Brain (tissue), 1 donor: ENCODE results near the genes OTUD7B, ANP32E, MRPS21, GOLPH3L and CDC42SE1.

DNA sequence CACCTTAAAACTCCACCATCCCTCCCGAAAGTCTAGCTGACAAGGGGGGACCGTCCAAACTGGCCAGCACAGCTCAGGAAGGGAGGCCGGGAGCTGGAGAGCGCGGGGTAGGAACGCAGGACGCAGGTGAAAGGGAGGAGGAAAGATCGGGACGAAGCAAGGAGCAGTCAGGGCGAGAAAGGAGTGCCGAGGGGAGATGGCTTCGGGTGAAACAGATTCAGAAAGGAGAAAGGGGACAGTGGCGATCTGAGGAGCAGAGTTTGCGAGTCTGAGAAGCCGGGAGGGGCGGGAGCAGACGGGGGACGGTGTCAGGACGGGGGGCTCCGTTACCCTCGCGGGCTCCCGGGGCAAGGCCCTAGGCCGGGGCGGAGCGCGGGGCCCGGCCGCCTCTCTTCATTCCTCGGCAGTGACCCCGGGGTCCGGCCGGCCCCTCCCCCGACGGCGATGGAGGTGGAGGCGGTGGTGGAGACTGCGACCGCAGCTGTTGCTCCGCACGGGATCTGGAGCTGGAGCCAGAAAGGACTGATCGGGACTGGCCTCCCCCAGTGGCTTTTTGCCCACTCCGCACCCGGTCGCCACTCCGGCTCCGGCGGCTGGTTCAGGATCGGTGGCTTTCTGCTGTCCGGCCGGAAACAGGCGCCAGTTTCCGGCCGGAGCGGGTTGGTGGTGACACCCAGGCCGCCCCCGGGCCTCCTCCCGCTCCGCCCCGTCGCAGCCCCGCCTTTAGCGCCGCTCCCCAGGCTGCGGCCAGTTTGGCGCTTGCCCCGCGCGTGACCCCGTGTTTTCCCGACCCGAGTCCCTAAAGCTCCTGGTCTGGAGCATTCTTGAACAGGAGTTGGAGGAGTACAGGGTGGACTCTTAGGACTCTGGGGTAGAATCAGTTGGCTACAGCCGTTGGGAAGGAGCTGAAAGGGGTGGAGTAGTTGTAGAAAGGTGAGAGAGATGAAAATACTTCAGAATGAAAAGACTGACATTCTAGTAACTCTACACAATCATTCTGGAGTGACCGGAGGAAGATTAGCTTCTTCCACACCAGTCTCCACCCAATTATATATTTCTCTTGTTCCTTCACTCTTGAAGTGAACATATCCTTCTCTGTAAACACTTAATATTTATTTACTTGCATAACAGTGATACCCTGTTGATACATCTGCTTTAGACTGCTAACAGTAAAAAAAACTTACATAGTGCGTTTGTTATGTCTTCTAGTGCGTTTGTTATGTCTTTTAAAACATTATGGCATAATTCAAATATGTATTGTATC is at the start of gene OTUD7B:
Gene OTUD7B, minus strand, starts transcription at position 609 of the 1,264 bp plus-strand sequence.
- RRBS = 1% methylated on average over 12 of the region's 76 CpGs

- RRBS = no CpG with 5 or more reads among the region's 7 CpGs
Measured at GRCh38 chr1:150106261-150106921, 38.8 kb downstream of the VPS45 start.

GRCh38 chr1:150160511-150161547 is 11.1 kb downstream of the PLEKHO1 start:
- RRBS = no CpG with 5 or more reads among the region's 9 CpGs

DNA sequence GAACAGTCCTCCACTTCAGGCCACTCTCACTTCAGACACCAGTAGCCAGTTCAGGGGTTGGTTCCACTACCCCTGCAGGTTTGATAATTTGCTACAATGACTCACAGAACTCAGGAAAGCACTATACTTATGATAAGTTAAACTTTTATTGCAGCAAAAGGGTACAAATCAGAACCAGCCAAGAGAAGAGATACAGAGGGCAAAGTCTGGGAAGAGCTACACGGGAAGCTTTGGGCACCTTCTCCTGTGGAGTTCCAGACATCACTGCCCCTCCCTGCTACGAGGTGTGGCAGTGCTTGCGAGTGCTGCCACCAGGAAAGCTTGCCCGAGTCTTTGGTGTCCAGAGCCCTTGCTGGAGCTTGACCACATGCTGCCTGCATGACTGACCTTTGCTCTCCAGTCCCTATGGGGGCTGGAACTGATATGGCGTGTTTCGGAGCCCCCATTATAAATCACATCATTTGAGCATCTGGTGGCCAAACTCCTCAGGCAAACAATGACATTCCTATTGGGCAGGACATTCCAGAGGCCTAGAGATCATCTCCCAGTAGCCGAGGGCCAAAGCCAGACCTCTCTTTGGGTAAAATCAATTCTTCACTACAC is 23.4 kb downstream of the PLEKHO1 start:
- RRBS = no CpG with 5 or more reads among the region's 7 CpGs

DNA sequence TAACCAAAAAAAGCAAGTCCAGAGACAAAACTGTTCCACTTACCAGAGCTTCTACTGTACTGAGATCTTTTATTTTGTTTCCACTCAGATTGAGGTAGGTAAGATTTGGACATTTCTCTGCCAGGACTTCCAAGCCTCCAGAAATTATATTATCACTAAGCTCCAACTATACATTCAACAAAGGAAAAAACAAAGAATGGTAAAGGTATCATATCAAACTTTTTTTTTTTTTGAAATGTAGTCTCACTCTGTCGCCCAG is 5.5 kb downstream of the ANP32E start:
- RRBS = no CpG with 5 or more reads among the region's 1 CpG

DNA sequence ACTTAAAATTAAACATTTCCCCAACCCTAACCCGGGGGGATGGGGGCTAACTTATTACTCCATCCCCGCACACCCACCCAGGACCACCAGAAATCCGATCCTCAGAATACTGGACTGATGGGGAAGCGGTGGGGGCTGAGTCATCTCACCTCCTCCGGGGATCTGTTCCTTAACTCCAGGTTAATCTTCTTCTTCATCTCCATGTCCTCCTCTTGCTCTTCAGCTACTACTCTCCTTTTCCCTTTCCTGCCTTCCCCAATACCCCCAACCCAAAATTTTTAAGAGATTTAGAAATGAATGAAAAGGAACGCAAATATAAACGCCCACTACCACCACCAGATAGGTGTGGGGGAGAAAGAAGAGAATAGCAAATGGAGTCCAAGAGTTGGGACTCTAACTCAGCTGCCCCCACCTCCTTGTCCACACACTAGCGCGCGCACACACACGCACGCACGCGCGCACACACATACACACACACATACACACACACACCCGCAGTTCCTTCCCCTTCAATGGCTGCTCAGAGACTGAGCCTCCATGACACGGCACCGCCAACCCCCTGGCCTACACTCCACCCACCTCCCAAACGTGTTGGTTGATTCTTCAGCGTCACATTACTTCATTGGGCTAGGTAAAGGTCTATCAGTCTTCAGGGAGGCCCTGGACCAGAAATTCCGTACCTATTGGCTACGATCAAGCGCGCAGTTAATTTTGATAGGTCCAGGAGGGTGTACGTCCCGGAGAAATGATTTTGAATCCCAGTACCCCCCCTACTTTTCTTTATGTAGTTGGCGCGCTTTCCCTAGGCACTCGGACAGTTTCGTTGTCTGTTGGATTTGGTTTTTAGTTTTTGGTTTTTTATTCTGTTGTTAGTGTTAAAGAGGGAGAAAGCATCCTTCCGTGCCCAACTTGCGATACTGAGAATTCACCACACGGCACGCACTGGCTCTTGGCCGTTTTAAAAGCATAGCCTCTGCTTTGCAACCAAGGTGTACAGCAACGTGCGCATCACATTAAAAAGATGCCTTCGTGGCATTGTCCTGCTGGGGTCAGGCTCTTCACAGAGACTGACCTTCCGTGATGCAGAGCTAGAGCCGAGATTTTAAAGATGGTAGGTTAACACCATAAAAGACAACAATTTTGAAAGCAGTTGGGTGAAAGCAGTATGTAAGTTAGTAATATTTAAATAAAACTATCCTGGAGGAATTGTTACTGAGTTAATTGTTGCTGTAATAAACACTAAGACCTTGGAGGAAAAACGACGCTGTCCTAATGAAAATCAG is at the start of gene ANP32E:
Gene ANP32E, minus strand, starts transcription at position 529 of the 1,283 bp plus-strand sequence.
- RRBS = no CpG with 5 or more reads among the region's 42 CpGs

- RRBS = 0% methylated on average over 7 of the region's 29 CpGs
Measured at GRCh38 chr1:150293356-150293985, at the start of gene MRPS21. Gene MRPS21 (plus strand): TSS chr1:150293861.

- RRBS = no CpG with 5 or more reads among the region's 8 CpGs
Measured at GRCh38 chr1:150577609-150578010, 1.8 kb downstream of the MCL1 start.

DNA sequence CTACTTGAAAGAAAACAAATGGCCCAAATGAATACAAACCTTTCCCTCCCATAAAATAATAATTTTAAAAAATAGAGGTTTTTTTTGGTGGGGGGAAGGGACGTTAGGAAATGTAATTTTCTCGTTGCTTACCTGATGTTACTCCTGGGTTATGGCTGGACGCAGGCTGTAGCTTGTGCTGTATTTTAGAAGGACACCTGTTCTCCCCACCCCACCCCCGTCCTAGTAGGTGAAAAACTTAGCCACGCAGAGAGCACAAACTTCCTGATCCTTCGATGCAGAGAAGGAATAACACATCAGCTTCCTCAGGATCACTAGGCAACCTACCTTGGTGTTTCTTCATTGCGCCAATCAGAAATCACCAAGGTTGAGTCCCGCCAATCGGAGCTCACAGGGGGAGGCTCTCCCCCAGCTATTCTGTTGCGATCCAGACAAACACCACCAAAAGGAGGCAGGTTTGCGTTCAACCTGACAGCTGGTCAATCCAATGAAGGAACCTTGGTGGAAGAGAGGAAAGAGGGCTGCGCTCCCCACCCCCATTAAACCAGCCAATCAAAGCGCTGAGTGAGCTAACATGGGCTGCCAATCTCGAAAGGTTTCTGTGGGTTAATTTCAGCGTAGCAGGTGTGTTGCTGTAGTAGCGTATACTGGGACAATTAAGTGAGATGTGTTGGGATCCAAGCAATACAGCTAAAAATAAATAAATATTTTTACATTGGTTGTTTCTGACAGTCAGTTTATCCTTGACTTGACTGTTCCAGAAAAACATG is at the start of gene GOLPH3L:
Gene GOLPH3L, minus strand, starts transcription at position 295 of the 770 bp plus-strand sequence.
- RRBS = no CpG with 5 or more reads among the region's 16 CpGs

- RRBS = no CpG with 5 or more reads among the region's 23 CpGs
Measured at GRCh38 chr1:150925029-150925542, 1.1 kb upstream of the SETDB1 start.

DNA sequence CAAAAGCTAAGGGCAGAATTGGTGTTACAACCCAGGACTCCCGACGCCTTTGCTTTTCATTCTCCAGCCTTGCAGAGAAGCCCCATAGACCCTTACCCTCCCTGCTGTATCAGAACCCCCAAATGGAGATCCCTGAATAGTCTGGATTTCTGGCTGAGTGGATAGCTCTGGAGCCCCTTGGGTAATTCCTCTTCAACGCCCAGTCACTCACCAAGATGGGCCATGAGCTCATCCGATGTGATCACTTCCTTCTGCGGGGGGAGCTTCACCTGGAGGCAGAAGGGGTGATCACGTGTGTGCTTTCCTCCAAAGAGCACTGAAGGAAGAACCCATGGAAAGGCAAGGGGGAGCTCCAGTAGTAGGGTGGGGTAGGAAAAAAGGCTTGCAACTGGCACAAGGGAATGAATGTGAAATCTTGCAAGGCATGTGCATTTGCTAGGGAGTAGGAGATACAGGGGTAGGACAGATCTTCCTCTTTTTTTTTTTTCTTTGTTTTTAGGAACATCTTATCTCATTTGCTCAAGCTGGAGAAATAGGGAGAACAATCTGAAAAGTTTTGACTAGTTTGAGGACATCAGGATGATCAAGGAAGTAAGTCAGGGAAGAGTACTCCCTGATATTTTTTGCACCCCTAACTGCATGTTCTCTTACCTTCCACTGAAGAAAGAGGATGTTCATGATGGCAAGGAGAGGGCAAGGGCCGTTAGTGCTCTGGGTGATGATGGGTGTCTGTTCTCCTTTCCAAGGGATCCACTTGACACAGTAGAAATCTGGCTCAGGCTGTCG is 5.0 kb downstream of the MINDY1 start:
- RRBS = no CpG with 5 or more reads among the region's 8 CpGs

DNA sequence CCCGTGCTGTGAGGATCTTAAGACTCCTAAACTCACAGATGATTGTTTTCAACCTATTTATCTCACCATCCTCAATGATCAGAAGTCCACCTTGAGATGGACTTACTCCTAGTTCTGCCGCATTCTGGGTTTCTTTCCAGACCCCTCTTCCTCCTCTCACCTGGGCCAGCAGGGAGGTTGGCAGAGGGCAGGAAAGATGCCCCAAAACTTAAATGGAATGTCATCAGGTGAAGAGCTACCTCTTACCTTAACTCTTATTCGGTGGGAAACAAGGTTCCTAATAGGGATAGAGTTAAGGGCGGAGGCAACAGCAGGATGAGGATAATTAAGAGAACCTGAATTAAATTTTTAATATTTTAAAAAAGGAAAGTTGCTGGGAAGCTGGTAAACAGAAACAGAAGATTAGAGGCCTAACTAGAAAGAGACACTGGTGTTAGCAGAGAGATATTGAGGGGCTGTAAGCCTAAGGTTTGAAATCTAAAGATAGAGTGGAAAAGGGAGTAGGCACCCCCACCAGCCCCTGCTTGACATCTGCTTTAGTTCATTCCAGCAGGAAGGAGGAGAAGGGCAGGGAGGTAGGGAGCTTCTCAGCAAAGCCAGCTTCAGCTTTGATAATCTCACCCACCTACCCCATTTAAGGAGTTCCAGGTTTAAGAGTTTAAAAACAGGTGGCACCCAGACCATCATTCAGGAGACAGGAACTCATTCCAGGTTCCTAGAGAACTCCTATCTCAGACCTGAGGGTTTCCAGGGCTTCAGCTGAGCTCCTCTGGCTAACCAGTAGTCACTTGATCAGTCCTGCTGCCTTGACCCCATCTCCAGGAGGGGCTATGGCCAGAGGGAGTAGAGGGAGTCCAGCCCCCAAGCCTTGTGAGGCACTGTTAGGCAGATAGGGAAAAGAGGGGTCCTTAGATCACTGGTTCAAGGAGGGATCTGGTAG is 5.1 kb downstream of the C1orf56 start:
- RRBS = no CpG with 5 or more reads among the region's 4 CpGs

DNA sequence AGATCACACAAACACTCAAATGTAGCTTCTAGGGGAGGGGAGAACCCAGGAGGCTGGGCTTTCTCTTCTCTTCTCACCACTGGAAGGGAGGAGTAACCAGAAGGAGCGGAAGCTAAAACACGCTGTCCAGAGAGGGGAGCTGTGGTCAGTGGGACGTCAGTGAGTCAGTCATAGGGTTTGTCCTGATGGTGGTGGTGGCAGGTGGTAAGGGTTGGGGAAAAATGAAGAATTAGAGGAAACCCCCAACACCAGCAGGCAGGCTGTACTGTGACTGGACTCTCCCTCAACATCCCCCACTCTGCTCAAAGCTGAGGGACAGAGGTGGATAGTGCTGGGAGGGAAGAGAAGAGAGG is 1.7 kb downstream of the CDC42SE1 start:
- RRBS = no CpG with 5 or more reads among the region's 3 CpGs

- RRBS = 2% methylated on average over 22 of the region's 58 CpGs
Measured at GRCh38 chr1:151059087-151059934, at the start of gene CDC42SE1. Gene CDC42SE1 (minus strand): TSS chr1:151059622.

GRCh38 chr1:151131913-151132652 is 14.3 kb downstream of the SEMA6C start:
- RRBS = 20% methylated on average over 2 of the region's 62 CpGs

DNA sequence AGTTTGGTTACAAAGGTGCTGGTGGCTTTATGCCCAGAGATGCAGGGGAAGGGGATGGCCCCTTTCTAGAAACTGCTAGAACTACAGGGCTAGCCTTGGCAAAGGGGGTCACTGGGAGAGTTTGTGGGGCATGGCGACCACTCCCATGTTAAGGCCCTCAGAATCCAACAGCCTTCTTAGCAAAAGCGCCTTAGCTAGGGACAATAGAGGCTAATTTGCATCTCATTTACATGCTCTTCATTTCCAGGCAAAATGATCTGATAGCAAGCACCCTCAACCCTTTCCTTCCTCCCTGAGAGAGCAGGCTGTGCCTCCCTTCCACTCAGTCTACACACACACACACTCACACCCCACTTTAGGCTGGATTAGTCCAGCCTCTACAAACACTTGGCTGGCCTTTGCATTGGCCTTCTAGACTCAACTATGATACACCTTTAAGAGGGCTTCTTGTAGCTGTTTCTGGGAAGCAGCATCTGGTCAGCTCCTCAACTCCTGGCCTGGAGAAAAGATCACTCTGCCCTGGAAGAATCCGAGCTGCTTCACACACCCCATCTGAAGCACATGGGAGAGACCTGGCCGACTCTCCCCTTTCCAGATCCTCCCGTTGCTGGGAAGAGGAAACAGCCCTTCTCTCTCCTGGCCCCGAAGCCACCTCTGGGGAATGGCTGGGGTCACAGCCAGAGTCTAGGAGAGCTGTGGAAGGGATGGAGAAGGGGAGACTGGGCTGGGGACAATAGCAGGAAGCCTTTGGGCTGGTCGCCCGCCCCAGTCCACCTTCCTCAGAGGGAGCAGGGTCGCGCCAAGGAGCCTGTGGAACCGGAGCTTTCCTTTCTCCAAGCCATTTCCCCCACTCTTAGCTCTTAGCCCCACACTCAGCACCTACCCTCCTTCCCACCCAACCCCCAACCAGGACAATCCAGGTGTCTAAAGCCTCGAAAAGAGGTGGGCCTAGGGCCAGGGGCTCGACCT is 1.6 kb downstream of the SEMA6C start:
- RRBS = no CpG with 5 or more reads among the region's 13 CpGs

GRCh38 chr1:151174859-151175417 is 843 bp downstream of the TMOD4 start:
- RRBS = no CpG with 5 or more reads among the region's 3 CpGs

- RRBS = no CpG with 5 or more reads among the region's 3 CpGs
Measured at GRCh38 chr1:151283936-151284489, 1.9 kb downstream of the ZNF687 start.

- RRBS = no CpG with 5 or more reads among the region's 2 CpGs
Measured at GRCh38 chr1:151303644-151303980, 21.5 kb downstream of the ZNF687 start.